Type B pancreatic cell (in vitro differentiated cells): Measurements from ENCODE around the gene STARD3NL.

- PRO-cap = no peak
Measured at GRCh38 chr7:36261227-36261648, 105.8 kb downstream of the MATCAP2 start.

DNA sequence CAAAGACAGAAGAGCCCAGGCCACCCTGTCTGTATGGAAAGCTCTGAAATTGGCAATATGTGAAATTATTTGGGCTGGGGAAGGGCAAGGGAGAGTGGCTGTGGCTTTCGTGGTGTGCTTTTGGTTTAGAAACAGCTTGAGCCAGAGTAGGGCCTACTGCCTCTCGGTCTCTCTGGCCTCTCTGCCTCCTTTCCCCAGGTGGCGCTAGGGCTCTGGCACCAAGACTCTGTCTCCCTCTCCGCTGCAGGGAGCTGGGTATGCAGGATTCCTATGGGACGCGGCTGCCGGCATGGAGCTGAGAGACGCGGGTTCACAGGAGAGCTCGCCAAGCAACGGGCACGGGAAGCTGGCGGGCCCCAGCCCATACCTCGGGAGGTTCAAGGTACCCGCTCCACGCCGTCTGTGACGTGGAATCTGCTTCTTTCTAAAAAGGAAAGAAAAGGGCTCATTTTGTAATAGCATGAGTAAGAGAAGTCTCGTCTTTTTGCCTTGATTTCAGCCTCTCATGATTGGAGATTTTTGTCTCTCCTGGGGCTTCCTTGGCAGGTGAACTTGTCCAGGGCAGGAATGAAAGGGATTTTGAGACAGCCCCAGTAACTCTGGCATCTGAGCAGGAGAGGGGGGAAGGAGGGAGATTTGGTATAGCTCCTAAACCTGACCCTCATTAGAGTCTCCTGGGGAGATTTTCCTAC is 82.5 kb downstream of the MATCAP2 start:
- PRO-cap = no peak

- PRO-cap = no peak
Measured at GRCh38 chr7:36460768-36461314, 71.2 kb downstream of the ANLN start.

DNA sequence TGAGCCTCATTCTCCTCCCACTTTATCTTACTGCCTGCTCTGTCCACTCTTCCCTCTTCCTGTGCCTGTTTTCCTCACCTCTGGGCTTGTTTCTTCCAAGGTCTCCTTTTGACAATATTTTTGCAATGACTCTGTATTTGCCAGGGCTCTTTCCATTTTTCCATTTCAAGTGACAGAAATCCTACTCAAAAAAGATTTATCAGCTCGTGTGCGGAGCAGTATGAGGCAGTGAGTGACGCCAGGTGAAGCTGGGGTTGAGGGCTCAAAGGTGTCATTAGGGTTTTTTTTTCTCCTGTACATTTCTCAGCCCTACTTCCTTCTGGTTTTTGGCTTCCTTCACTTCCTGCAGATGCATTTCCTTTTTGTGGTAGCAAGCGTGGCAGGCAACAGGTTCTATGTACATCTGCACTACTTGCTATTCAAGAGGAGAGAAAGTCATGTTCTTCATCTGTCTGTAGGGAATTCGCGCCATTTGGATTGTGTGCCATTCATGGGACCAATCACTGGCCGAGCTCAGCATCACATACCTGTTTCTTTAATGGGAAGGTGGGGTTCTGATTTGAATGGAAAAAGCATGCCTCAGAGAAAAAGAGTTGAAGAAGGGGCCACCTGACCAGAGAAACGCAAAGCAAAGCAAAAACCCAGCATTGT is 52.8 kb upstream of the AOAH start:
- PRO-cap = no peak

DNA sequence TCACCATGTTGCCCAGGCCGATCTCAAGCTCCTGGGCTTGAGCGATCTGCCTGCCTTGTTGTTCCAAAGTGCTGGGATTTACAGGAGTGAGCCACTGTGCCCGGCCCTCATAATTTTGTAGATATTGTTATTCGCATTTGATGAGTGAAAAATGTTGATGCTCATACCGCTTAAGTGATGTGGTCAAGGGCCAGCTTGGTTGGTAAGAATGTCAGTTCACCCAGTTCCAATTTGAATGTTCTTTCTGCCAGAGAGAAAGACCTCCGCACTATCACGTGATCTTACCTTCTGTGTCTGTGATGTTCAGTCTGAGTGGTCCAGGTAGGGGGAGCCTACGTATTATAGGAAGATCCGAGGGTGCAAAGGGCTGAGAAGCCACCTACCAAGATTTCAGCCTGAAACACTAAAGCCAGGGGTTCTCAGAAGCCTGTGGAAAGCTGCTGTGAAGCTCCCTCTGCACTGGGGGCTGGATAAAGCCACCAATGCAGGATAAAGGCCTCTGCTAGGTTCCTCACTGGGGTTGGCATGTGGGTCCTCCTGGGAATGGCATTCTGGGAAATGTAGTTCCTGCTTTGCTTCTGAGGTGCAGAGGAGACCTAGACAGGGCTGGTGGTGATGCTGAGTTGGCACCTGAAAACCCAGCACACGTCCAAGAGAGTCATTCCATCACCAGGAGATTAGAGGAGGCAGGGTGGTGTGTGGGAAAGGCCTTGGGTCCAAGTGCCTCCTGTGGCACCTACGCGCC is 64.6 kb upstream of the AOAH start:
- PRO-cap = no peak

- PRO-cap = no peak
Measured at GRCh38 chr7:36790205-36790779, 66.0 kb upstream of the AOAH start.

GRCh38 chr7:36795352-36795958 is 71.2 kb upstream of the AOAH start:
- PRO-cap = no peak

GRCh38 chr7:36864507-36864776 is 140.1 kb upstream of the AOAH start:
- PRO-cap = no peak

DNA sequence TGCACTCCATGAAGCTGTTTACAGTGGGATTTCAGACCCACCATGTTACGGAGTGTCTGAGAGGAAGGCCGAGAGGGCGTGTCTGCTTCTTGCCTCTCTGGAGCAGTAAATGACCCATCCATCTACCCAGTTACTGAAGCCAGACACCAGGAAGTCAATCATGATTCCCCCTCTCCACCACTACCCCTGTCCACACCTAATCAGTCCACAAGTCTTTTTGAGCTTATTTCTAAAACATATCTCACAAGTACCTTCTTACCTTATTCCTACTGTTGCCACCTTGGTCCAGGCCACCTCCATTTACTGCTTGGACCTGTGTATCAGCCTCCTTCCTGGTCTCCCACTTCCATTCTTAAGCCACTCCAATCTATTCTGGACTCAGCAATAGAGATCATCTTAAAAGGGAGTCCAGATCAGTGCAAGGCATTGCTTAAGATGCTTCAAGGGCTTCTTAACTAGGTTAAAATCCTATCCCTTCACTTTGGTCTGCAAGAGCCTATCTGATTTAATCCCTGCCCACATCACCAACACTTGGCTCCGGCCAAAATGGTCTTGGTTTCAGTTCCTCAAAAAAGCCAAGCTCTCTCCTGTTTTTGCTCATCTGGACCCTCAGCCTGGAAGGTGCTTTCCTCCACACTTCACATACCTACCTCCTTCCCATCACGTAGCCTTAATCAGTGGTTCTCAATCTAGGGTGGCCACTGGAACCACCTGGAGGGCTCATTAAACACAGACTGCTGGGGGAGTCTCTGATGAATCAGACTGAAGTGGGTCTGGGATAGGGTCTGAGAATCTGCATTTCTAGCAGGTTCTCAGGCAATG is 226.7 kb upstream of the AOAH start:
- PRO-cap = no peak

- PRO-cap = no peak
Measured at GRCh38 chr7:37052606-37053132, 328.4 kb upstream of the AOAH start.

DNA sequence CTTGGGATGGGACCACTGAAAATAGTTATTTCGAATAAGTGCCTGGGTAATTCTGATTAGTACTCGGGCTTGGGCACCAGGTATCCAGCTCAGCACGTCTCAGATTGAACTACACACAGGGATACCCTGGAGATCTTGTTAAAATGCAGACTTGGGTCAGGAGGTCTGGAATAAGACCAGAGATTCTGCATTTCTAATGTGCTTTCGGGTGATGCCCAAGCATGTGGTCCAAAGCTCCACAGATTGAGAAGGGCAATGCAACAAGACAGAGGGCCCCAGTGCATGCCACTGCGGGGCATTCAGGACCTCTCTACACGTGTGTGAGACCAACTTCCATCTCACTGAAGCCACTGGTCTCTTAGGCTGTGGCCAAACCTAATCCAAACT is 107.7 kb downstream of the ELMO1 start:
- PRO-cap = no peak

DNA sequence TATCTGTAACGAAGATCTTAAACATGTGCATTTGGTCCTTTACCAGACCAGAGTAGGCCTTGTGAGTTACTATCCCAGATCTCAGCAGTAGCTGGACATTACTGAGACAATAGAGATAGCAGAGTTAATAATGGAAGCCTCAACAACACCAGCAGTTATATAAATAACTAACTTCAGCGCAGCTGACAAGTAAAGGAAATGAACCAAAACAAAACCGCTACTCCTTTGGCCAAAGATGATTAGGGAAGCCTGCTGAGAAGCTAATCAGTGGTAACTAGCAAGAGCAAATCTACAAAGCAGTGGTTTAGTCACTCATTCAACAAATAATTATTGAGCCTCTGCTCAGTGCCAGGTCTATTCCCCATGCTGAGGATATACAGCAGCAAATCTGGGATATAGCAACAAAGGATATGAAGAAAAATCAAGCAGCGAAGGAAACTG is 103.8 kb downstream of the ELMO1 start:
- PRO-cap = no peak

DNA sequence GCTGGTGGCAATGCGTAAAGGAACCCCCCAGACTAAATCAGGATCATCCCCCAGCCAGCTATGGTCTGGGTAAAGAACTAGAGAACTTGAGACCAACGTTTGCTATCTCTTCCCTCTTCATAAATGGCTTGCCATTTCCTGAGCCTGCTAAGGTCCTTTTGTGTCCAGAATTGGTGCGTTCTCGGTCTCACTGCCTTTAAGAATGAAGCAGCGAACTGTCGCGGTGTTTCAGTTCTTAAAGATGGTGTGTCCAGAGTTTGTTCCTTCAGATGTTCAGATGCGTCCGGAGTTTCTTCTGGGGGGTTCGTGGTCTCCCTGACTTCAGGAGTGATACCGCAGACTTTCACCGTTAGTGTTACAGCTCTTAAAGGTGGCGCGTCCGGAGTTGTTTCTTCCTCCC is 95.6 kb downstream of the ELMO1 start:
- PRO-cap = no peak

DNA sequence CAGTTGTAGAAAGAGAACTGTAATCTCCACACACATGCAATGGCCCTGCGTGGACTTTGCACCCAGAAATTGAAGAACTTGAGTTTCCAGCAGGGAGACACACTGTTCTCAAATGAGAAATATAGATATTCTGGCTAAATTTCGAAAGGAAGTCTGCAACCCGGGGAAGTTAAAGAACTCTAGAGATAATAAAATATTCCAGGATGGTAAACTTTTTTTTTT is 56.8 kb downstream of the ELMO1 start:
- PRO-cap = no peak

DNA sequence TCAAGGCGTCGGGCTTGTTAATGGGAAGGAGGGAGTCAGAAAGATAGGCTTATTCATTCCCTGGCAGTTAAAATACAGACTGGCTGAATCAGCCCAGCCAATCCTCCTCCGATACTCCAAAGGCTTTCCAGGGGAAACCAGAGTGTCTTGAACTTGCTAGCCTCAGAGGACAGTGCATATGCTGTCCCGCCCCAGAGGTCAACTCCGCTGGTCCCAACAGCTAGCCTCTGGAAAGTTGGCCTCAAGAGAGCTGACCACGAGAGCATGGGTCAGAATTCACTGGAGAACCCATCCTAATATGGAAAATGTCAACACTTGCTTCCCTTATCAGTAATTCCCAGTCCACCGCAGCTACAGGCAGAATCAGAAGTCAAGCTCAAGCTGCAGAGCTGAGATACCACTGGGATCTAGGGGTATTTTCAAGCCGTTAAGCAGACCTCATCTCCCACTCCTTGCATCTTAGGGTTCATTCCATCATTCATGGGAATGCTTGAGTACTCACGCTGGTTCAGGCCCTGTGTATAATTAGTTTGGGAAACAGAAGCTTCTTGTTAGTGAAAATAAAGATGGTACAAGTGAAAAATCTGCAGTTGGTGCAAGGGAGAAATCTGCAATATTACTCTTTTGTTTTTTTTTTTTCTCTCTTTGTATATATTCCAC is 42.9 kb downstream of the ELMO1 start:
- PRO-cap = no peak

DNA sequence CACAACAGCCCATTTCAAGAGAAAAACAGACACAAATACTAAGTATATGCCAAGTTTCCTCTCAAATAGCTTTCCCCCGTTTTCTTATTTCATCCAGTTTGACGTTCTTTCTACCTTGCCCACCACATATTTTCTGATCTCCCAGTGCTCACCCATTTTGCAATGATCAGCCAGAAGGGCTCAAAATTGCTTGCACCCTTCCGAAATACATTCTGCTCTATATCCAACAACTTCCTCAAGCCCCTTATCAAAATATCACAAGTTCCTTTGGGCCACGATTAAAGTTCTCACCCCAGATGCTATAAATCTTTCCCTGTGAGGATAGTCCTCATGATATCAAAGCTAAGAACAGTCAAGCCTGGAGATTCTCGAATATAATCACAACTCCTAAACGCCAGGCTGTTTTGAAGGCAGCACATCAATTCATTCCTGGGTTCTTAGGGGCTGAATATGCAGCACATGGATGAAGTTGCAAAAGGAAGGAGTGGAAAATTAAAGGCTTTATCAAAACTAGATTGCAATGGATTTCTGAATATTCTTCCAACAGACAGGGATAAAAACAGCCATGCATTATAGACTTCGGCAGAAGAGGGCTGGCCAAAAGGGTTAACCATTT is 27.3 kb downstream of the ELMO1 start:
- PRO-cap = no peak

DNA sequence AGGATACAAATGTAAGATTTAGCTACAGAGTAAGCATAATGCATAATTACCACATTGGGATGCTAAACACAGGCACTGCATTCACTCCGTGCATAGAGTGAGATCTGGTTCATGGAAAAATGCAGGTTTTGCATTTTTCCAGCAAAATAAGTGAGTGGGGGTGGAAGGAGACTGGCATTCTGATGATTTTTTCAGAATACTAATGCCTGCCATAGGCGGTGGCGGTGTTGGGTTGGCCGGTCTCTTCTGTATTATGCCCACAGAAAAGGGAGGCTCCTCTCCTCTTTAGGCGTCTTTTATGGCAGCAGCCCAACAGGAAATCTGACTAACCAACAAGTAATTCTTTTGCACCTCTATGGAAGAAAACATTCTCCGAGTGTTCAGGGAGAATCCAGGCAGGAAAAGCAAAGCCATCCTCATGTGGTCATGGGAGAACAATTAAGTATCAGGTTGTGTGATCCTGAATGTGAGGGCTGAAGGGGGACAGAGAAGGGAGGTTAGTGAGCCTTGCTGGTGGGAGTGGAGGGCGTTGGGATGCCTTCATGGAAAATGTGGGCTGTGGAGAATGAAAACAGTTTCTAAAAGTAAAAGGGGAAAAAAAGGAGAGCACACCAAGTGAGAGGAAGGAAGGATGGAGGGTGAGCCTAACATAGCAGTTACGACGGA is 32.0 kb upstream of the ELMO1 start:
- PRO-cap = no peak

DNA sequence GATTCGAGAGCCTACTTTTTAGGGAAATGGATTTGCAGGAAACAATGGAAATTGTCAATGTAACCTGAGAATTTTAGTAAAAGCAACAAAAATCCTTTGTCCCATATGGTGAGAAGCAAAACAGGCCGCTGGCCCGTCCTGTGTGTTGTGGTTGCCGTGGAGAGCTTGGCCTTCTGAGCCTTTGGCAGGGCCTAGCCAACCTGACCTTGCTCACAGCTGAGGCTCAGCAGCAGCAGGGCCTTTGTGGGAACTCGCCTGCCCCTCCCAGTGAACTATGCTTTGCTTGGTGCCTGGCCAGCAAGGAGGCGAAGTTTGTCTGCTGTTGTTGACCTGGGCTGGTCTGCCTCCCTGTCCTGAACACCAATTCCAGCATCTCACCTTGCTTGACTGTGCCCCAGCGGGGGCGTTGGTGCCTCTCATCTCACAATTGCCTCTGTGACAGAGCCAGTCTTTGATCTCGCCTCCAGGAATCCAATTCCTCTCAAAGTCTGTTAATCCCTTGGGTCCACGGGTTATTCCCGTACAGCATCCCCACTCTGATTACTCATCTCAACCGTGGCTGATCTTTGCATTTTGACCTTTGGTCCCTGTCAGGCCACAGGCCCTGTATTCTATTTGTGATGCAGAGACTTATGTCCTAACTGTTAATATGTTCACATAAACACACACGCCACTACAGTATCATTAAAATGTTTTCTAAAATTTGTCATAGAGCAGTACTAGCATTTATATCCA is 22.6 kb downstream of the EPDR1 start:
- PRO-cap = no peak

- PRO-cap = bidirectional peak, plus-strand start at chr7:38178258, minus-strand start at chr7:38177999; bidirectional peak, plus-strand start at chr7:38178601, minus-strand start at chr7:38178567
Measured at GRCh38 chr7:38177584-38178694, at the start of gene STARD3NL. TSS of gene STARD3NL (plus strand) at chr7:38178245.

DNA sequence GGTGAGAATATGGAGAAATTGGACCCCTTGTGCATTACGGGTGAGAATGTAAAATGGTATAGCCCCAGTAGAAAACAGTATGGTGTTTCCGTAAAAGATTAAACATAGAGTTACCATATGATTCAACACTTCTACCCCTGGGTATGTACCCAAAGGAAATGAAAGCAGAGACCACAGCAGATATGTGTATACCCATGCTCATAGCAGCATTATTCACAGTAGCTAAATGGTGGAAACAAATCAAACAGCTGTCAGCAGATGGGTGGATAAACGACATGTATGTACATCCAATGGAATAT is 42.4 kb downstream of the STARD3NL start:
- PRO-cap = no peak